Vein endothelial cell (primary cell): ENCODE measurements around a stretch of chr14.

- CAGE, long polyA plus RNA, result no peak
These were observed 1.1 kb downstream of the GLRX5 start for GRCh38 chr14:95535771-95536604.

- CAGE, long polyA plus RNA, result no peak
These were observed 162.4 kb upstream of the C14orf132 start for GRCh38 chr14:95876399-95877568.

- CAGE, long polyA plus RNA, result no peak
These were observed 149.5 kb upstream of the C14orf132 start for GRCh38 chr14:95889604-95890052.

DNA sequence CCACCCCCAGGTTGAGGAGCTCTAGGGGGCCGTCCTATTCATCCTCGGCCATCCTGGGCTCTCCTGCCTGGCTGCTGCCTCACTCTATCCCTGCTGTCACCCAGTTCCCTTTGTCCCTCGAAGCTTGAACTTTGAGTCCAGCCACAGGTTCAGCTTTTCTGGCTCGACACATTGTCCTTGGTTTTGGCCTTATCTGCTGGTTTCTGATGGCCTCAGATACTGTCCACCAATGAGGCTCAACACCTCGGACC, 58.6 kb downstream of the C14orf132 start:
- CAGE, long polyA plus RNA, result no peak

GRCh38 chr14:96105962-96106769, 67.0 kb downstream of the C14orf132 start:
- CAGE, long polyA plus RNA, result no peak

GRCh38 chr14:96126151-96127206, 78.2 kb upstream of the BDKRB2 start:
- CAGE, long polyA plus RNA, result no peak

DNA sequence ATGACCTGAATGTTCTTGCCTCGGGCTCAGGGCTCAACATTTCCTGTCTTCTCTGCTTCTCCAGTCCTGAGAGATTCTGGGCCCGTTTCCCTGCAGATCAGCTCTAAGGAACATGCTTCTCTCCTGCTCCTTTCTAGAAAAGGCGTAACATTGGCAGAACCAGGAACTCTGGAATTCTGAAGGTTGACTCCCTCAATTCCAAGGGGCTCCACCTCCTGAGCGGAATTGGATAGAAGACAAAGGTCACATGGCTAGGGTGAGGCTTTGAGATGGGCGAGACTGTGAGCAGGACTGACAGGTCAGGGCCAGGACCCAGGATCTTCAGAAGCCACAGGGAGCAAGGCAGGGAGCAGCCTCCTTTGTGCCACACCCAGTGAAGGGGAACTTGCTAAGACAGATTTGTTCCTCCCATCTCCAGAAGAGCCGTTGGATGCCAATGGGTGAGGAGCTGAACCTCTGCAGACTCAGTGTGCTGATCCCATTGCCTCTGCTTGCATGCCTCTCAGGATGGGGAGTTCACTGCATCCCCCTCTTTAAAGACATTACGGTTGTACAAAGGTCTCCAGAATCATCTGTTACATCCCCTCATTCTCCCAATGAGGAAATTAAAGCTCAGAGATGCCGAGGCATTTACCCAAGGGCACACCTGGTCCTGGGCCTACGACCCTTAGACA, 20.1 kb downstream of the BDKRB2 start:
- CAGE, long polyA plus RNA, result no peak

- CAGE, long polyA plus RNA, result no peak
These were observed 3.7 kb upstream of the BDKRB1 start for GRCh38 chr14:96252222-96252741.

DNA sequence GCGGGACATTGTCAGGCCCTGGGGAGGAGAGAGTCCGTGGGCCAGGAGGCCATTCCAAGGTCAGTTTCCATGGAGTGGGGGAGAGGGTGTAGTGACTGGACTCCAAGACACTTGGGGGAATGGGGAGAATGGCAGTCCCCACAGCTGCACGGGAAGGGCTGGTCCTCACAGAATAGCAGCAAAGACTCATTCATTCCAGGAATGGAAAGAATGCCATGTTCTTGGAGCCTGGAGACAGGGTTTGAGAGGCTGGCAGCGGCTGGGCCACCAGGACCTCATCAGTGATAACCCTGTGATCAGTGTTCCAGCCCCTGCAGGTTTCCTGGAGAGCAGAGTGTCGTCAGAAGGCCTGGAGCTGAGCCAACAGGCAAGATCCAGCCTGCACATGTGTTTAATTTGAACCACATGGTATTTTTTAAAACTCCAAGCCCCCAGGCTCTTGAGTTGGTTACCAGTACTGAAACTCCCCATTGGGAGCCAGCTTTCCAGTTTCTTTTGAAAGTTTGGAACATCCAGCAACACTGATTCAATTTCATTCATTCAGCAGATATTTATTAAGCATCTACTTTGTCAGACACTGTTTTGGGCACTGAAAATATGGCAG, 11.3 kb downstream of the BDKRB1 start:
- CAGE, long polyA plus RNA, result no peak

DNA sequence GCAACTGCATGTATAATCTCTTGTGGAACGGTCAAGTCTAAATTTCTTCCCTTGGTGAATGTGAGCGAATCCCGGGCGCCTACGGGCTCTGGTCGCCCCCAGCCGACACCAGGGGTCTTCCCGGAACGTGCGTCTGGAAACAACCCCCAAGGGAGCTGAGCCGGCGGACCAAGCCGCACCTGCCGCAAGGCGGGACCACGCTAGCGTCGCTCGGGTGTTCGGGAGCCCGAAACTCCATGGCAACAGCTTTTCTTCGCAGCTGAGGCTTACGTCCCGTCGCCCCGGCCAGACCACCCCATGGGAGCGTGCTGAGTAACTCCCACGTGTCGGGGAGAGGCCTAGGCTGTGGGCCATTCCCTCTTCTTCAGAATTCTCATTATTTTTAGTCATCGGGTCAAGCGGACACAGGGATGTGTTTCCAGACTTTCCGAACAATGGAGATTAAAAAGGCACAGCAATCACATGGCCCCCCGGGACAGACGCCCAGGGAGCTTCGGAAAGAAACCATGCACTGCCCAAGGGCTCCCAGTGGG, 708 bp upstream of the AK7 start:
- CAGE, long polyA plus RNA, result no peak

DNA sequence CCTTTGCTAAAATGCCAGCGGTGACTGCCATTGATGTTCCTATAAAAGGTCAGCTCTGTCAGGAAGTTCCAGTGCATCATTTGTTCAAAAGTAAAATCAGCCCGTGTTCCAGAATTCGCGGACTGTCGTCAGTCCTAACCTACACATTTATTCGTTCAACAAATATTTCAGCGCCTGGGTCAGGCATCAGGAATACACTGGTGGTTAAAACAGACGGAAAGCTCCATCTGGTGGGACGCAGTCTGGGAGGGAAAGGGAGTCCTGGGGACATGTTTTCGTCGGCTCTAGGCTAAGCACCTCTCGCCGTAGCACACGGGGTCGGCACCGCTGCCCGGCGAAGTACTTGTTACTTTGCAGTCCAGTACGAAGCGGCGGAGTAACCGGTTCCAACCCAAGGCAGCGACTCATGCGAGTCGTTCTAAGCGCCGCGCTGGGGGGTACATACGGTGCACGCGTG, 612 bp upstream of the PAPOLA start:
- CAGE, long polyA plus RNA, result no peak

DNA sequence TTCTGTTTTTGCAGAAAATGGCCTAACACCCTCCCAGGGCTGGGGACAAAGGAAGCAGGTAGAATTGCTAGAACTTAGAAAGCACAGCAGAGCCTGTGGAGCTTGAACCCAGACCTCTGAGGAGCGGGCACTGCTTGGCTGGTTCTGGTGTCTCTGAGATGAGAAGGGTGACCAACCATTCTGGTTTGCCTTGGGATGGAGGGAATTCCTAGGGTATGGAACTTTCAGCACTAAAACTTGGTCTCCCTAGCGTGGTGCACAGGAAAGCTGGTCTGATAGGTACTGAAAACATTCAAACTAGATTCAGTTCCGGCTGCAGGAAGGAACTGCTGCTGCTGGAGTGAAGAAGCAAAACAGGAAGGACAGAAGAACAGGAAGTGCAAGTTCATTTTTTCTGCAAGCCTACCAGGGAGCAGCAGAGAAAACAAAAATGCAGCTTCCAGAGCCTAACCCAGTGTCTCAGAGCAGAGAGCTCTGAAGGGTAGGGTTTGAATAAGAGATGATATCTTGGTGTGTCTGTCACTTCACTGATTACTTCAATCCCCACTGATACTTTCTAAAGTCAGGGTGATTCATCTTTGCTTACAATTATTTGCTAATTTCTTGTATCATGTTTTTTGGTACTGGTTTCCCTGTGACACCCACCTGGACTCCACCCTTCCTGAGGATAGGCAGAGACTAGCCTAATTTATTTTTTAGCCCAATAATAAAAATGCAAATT, 165.1 kb downstream of the VRK1 start:
- CAGE, long polyA plus RNA, result no peak

DNA sequence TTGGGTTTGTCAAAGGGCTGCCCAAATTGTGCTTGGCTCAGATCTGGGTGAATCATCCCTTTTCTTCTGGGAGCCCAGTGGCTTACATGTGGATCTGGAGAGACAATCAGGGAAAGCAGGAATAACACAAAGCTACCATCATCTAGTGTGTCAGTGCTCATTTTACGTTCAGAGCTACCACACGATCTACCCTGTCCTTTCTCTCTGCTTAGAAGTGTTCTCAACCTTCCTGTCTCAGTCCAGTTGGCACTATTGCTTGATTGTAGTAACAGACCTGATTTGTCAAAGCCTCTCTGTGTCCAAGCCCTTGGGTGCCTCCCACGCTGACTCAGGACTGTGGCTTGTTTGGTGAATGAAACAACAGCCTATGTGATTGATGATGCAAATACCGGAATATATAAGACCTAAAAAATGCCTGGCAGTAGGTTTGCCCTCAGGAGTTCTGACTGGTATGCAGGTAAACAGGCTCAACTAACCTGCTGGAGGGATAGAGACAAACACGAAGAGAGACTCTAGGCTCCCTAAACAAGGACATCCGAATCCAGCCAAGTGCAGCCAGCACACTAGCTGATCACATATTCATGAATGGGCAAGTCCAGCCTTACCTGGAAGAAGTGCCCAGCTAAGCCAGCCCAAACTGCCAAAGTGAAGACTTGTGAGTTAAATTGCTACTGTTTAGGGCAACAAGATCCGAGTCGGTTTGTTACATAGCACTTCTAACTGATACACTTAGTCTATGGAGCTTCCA, 974.5 kb downstream of the VRK1 start:
- CAGE, long polyA plus RNA, result no peak

DNA sequence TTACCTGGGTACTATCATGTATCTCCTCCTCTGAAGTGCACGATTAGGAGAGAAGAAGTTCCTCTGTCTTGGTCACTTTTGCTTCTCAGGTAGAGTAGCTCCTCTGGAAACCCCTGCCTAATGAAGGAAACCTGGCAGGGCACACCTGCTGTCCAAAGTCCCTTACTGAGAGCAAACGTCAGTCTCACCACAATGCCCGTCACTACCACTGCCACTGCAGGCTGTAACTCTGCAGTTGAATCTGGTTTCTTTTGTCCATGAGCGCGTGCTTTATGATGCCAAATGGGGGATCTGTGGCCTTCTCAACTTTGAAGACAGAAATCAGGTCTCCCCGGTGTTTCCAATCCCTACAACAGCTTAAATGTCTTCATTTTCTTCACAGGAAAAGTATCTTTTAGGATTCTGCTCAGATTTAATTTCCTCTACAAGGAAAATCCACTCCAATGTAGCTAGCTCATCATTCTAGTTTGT, 1068.5 kb downstream of the BCL11B start:
- CAGE, long polyA plus RNA, result no peak

- CAGE, long polyA plus RNA, result no peak
These were observed 33.9 kb downstream of the BCL11B start for GRCh38 chr14:99238089-99238598.

DNA sequence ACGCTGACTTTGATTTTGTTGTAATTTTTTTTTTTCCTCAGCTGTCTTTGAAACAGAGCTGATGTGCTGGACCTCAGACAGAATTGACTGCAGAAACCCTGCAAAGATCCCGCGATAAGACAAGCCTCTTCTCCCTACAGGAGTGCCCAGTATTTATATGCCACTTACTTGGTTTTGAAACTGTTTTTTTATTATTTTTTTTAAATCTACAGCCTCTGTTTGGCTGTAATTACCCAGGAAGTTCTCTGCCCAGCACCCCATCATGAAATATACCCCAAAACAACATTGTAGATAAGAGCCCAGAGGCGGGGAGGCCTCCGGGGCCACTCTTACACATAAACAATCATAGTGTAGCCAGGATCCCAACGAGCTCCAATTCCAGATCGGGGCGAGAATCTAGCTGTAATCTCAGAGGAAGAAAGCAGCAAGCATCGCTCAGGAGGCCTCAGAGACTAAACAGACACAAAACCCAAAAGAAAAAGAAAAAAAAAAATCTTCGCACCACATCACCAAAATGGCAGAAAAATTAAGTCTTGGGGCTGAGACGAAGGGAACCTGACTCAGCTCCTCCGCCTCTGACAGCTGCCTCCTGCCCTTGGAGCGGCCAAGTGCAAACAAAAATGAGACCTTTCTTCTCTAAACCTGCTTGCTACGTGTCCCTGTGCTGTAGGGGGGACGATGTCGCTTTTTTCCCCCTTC, 30.9 kb downstream of the BCL11B start:
- CAGE, long polyA plus RNA, result no peak

- CAGE, long polyA plus RNA, result no peak
These were observed 26.8 kb downstream of the BCL11B start for GRCh38 chr14:99245087-99245759.

DNA sequence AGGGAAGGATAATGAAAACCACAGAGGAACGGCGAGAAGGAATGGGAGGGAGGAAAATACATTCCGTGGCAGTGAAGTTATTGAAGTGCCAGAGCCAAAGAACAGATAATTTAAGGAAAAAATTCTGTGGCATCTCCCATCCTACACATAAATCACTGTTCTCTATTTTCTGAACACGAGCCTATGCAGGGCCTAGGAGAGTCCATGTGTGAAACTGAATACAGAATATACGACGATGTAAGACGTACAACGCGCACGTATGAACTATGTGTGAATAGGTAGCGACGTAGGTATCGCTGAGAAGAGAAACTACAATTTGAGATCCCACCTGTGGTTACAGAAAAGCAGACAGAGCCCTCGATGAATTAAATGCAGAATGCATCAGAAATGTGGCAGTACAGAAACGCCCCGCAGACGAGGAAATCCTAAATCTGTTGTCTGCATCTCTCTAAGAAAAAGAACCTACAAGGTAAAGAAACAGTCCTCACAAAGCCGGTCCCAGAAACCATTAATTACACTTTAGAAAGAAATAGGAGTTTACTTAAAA, 12.7 kb downstream of the BCL11B start:
- CAGE, long polyA plus RNA, result no peak

GRCh38 chr14:99272978-99273622, 1.1 kb upstream of the BCL11B start:
- CAGE, long polyA plus RNA, result no peak

DNA sequence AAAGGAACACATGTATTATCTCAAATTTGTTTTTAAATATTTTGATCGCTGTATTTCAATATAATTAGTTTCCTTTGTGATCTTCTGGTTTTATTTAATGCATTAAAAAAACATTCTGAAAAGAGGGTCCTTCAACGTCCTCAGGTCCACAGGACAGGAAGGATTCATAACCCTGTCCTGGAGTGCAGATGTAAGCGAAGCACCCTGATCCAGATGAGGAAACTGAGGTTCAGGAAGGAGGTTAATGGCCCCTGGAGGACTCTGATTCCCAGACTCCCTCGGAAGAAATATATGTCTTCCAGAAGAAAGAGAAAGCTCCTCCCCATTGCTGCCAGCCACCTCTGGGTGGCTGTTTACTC, 44.0 kb upstream of the BCL11B start:
- CAGE, long polyA plus RNA, result no peak